Uterus (tissue), 7 donors: ENCODE data around the gene PLEKHA8.

- PRO-cap, 4 experiments = peak in 3 of 4 experiments; most common plus-strand start chr7:30027295 (in 1); most common minus-strand start chr7:30027281 (in 2)
- RAMPAGE, long total RNA, 2 experiments = no peak in any of the 2 experiments
- RRBS = no CpG with 5 or more reads among the region's 19 CpGs
Observed at GRCh38 chr7:30027090-30028118, 808 bp upstream of the PLEKHA8 start.

GRCh38 chr7:30028119-30029015 lies at the start of gene PLEKHA8:
Gene PLEKHA8, plus strand, starts transcription at chr7:30028412.
- PRO-cap, 4 experiments = peak in 4 of 4 experiments; most common plus-strand start chr7:30028395 (in 4); most common minus-strand start chr7:30028242 (in 4)
- RAMPAGE, long total RNA, 2 experiments = start-site peak on the plus strand in 1 of 2 experiments, at chr7:30028630-30028654 at its widest, 13 reads per replicate
- RRBS = 1% methylated on average over 41 of the region's 100 CpGs

GRCh38 chr7:30079186-30080204 lies 51.3 kb downstream of the PLEKHA8 start:
- PRO-cap, 4 experiments = no peak in any of the 4 experiments
- RAMPAGE, long total RNA, 2 experiments = start-site peak on the plus strand in 1 of 2 experiments, at chr7:30079255-30079673 at its widest, 6 to 7 reads per replicate
- RRBS = no CpG with 5 or more reads among the region's 6 CpGs

GRCh38 chr7:30135628-30135809 lies 733 bp downstream of the MTURN start:
- PRO-cap, 4 experiments = no peak in any of the 4 experiments
- RAMPAGE, long total RNA, 2 experiments = no peak in any of the 2 experiments
- RRBS = 0% methylated on average over 2 of the region's 16 CpGs

DNA sequence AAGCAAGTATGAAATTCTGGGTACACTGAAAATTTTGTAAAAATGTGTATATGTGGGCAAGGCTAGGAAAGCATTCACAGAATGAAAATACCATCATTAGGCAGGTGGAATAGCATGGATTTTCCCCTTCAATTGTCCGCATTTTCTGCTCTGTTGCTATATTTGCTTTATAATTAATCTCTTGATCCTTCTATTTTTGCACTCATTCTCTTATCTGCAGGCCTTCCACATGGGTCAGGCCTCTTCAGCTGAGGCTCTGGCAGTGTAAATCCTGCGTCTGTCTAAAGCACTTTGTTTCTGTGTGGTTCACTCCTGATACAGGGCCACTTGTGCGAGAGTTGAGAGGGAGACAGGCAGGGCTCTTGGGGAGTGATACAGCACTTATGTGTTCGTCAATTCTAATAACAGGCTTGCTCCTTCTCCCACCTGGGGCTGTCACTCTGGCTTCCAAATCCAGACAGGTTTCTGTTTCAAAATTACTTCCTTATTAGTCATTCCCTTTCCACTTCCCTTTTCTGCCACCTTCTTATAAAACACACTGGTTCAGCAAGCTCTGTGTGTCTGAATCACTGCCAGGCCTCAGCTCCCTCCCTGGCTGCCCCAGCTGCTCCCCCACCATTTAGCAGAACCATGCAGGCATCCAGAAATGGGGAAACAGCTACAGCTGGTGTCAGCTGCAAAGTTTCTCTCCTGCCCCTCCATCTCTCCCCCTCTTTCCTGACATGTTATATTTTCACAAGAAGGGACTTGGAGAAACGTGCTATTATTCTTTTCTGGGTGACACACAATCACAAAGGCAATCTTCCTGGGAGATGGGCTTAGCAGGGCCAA lies 58.6 kb upstream of the ZNRF2 start:
- PRO-cap, 4 experiments = no peak in any of the 4 experiments
- RAMPAGE, long total RNA, 2 experiments = no peak in any of the 2 experiments
- RRBS = no CpG with 5 or more reads among the region's 5 CpGs

DNA sequence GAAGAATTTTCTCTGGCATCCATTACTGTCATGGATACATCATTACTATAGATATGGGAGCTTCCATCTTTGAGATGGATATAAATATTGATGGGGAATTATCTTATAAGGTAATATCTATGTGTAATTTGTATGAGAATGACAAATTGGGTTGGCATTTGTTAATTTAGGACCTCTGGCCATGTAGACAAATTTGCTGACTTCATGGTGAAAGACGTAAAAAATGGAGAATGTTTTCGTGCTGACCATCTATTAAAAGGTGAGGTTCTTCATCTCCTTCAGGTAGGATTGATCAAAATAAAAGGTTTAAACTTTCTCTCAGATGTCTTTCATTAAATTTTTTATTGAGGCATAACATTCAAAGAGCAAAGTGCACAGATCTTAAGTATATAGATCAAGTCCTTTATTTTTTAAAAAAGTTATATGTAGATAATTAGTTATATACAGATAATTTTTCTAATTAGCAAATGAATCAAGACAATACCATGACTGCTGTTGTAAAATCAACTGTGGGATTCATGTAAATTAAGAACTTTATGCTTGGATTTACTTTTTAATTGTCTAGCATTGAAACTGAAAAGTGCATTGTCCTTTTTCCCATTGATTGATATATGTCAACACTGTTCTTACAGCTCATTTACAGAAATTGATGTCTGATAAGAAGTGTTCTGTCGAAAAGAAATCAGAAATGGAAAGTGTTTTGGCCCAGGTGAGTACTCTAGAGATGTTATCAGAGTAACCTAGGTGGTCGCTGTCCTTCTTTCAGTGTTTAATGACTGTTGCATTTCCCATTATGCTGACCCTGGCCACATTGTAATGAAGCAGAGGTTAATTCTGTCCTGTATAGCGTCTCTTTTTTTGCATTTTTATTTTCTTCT lies 8.4 kb downstream of the GARS1 start:
- PRO-cap, 4 experiments = no peak in any of the 4 experiments
- RAMPAGE, long total RNA, 2 experiments = no peak in any of the 2 experiments
- RRBS = no CpG with 5 or more reads among the region's 5 CpGs

GRCh38 chr7:30631368-30632155 lies 36.9 kb downstream of the GARS1 start:
- PRO-cap, 4 experiments = no peak in any of the 4 experiments
- RAMPAGE, long total RNA, 2 experiments = no peak in any of the 2 experiments
- RRBS = no CpG with 5 or more reads among the region's 4 CpGs

- PRO-cap, 4 experiments = no peak in any of the 4 experiments
- RAMPAGE, long total RNA, 2 experiments = no peak in any of the 2 experiments
- RRBS = no CpG with 5 or more reads among the region's 7 CpGs
Observed at GRCh38 chr7:30814521-30815599, 43.6 kb downstream of the MINDY4 start.

DNA sequence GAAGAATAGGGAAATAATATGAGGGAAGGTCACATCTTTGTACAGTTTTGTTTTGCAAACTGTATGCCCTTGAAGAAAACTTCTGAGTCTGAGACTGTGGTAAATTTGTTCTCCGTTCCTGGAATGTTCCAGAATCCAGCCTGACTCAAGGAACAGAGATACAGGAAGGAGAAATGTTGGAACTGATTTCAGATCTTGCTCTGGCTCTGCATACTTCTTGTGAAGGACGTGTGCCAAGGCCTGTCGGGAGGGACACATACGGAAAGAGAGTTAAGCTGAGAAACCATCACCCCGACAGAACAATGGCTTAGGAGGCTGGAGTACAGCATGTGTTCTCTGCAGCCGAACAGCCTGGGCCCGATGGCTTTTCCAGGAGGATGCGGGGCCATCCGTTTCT lies 45.0 kb downstream of the MINDY4 start:
- PRO-cap, 4 experiments = no peak in any of the 4 experiments
- RAMPAGE, long total RNA, 2 experiments = no peak in any of the 2 experiments
- RRBS = no CpG with 5 or more reads among the region's 9 CpGs

- PRO-cap, 4 experiments = no peak in any of the 4 experiments
- RAMPAGE, long total RNA, 2 experiments = no peak in any of the 2 experiments
- RRBS = no CpG with 5 or more reads among the region's 8 CpGs
Observed at GRCh38 chr7:30914185-30914512, 2.5 kb downstream of the AQP1 start.

- PRO-cap, 4 experiments = no peak in any of the 4 experiments
- RAMPAGE, long total RNA, 2 experiments = no peak in any of the 2 experiments
- RRBS = 10% methylated on average over 4 of the region's 17 CpGs
Observed at GRCh38 chr7:30938704-30939271, 25.0 kb upstream of the GHRHR start.

GRCh38 chr7:31318410-31318865 lies 22.1 kb downstream of the NEUROD6 start:
- PRO-cap, 4 experiments = no peak in any of the 4 experiments
- RAMPAGE, long total RNA, 2 experiments = no peak in any of the 2 experiments
- RRBS = no CpG with 5 or more reads among the region's 6 CpGs

GRCh38 chr7:31947936-31948273 lies 122.3 kb downstream of the PDE1C start:
- PRO-cap, 4 experiments = no peak in any of the 4 experiments
- RAMPAGE, long total RNA, 2 experiments = no peak in any of the 2 experiments
- RRBS = no CpG with 5 or more reads among the region's 2 CpGs

- PRO-cap, 4 experiments = peak in 2 of 4 experiments; most common minus-strand start chr7:32204434 (in 1)
- RAMPAGE, long total RNA, 2 experiments = no peak in any of the 2 experiments
- RRBS = no CpG with 5 or more reads among the region's 10 CpGs
Observed at GRCh38 chr7:32204206-32204656, 134.0 kb upstream of the PDE1C start.

GRCh38 chr7:32728374-32729342 lies 162.9 kb downstream of the KBTBD2 start:
- PRO-cap, 4 experiments = peak in 4 of 4 experiments; most common plus-strand start chr7:32728859 (in 2); most common minus-strand start chr7:32728596 (in 2)
- RAMPAGE, long total RNA, 2 experiments = start-site peak on the minus strand in 1 of 2 experiments, at chr7:32728596-32728766 at its widest, 21 to 22 reads per replicate
- RRBS = under 1% methylated on average over 15 of the region's 117 CpGs

DNA sequence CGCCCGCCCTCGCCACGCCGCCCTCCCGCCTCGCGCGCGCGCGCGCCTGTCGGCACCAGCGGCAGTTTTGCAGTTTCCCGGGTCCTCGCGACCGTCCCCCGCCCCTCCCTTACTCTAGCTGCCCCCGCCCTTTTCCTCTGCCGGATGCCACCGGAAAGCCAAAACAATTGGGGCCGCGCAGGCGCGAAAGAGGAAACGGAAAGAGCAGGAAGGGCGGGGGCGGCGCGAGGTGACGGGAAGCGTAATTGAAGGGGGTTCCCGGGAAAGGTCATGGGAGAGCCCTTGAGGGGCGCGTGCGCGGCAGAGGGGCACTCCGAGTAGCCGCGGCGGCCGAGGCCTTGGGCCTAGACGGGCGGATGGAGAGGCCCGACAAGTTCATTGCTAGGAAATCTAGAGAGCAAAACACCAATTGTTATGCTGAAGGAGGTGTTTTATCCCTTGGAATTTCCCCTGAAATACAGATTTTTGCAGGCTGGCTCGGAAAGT lies 459 bp upstream of the KBTBD2 start:
- PRO-cap, 4 experiments = peak in 4 of 4 experiments; most common plus-strand start position 320 of the sequence (in 2); most common minus-strand start position 69 of the sequence (in 3)
- RAMPAGE, long total RNA, 2 experiments = no peak in any of the 2 experiments
- RRBS = 2% methylated on average over 18 of the region's 48 CpGs

- PRO-cap, 4 experiments = peak in 4 of 4 experiments; most common plus-strand start chr7:32941709 (in 4)
- RAMPAGE, long total RNA, 2 experiments = no peak in any of the 2 experiments
- RRBS = no CpG with 5 or more reads among the region's 3 CpGs
Observed at GRCh38 chr7:32941538-32941810, 15.8 kb upstream of the FKBP9 start.

- PRO-cap, 4 experiments = no peak in any of the 4 experiments
- RAMPAGE, long total RNA, 2 experiments = no peak in any of the 2 experiments
- RRBS = no CpG with 5 or more reads among the region's 8 CpGs
Observed at GRCh38 chr7:32992545-32992942, 35.3 kb downstream of the FKBP9 start.

- PRO-cap, 4 experiments = no peak in any of the 4 experiments
- RAMPAGE, long total RNA, 2 experiments = no peak in any of the 2 experiments
- RRBS = no CpG with 5 or more reads among the region's 10 CpGs
Observed at GRCh38 chr7:33726497-33727175, 178.7 kb upstream of the BMPER start.

DNA sequence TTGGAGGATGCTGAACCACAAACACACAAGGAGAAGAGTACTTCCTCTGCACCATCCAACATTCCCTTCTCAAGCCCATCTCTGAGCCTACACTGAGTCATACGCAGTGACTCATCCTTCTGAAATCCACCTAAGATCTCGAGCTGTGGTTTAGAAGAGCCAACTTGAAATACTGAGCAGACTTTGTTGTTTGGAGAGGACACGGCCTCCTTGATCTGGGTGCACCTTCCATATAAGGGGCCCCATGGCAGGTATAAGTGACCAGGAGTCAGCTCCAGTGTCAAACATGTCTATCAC lies 82.0 kb downstream of the BMPER start:
- PRO-cap, 4 experiments = no peak in any of the 4 experiments
- RAMPAGE, long total RNA, 2 experiments = no peak in any of the 2 experiments
- RRBS = no CpG with 5 or more reads among the region's 3 CpGs